ENCODE measurements around a stretch of chr1.

- PRO-cap, 4 experiments = no peak in any of the 4 experiments
- RAMPAGE, long total RNA, 4 experiments = no peak in any of the 4 experiments
These were observed 113.0 kb downstream of the PLPP3 start for GRCh38 chr1:56466181-56466973.

DNA sequence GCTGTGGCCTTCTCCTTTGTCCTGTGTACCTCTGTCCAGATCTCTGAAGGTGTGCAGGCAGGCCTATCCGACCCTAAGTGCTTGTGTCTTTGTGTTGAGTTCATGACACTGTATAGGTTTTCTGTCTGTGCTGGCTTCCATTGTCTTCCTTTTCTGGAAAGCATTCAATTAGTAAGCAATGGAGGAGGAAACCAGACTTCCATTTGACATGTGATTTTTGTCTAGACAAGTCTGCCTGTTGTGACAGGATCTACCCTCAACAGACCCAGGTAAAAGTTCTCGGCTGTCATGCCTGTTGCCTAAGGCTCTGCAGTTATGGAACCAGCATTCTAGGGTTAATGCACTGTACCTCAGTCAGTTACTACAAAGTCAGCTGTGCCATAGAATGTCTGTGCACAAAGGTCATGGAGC lies 72.5 kb downstream of the PLPP3 start:
- PRO-cap, 4 experiments = no peak in any of the 4 experiments
- RAMPAGE, long total RNA, 4 experiments = no peak in any of the 4 experiments

- PRO-cap, 4 experiments = peak in 4 of 4 experiments; most common plus-strand start chr1:56579770 (in 3)
- RAMPAGE, long total RNA, 4 experiments = no peak in any of the 4 experiments
These were observed 267 bp upstream of the PLPP3 start for GRCh38 chr1:56579729-56579930.

DNA sequence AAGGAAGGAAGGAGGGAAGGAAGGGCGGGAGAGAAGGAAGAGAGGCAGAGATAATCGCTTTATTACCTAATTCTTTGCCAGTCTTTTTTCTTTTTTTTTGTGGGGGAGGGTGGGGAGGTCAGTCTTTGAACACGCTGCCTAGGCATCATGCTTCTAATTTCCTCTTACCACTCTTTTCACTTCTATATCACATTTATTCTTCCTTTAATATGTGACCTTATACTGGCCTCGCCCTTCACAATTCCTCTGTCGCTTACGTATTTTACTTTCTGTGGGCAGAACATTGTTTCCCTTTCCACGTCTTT lies 1.0 kb upstream of the PRKAA2 start:
- PRO-cap, 4 experiments = peak in 3 of 4 experiments; most common plus-strand start position 102 of the sequence (in 3)
- RAMPAGE, long total RNA, 4 experiments = no peak in any of the 4 experiments

GRCh38 chr1:56646644-56647116 lies 1.6 kb downstream of the PRKAA2 start:
- PRO-cap, 4 experiments = no peak in any of the 4 experiments
- RAMPAGE, long total RNA, 4 experiments = no peak in any of the 4 experiments

- PRO-cap, 4 experiments = no peak in any of the 4 experiments
- RAMPAGE, long total RNA, 4 experiments = no peak in any of the 4 experiments
These were observed 21.8 kb downstream of the FYB2 start for GRCh38 chr1:56797303-56797840.

DNA sequence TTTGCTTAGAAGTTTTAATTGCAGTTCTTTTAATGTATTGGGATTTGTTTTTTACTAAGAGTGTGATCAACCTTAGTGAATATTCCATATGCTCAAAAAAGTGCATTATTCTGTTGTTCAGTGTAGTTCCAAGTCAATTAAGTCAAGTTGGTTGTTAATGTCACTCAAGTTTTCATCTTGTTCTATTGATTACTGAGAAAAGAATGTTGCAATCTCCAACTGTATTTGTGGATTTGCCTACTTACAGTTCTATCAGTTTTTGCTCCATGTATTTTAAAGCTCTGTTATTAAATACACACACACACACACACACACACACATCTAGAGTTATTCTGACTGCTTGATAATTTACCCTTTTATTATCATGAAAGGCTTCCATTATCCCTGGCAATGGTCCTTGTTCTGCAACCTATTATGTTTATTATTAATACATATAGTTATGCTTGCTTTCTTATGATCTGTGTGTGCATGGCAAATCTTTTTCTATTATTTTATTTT lies 2.5 kb downstream of the C8A start:
- PRO-cap, 4 experiments = no peak in any of the 4 experiments
- RAMPAGE, long total RNA, 4 experiments = no peak in any of the 4 experiments

- PRO-cap, 4 experiments = no peak in any of the 4 experiments
- RAMPAGE, long total RNA, 4 experiments = no peak in any of the 4 experiments
These were observed 39.4 kb downstream of the C8A start for GRCh38 chr1:56894081-56894375.

DNA sequence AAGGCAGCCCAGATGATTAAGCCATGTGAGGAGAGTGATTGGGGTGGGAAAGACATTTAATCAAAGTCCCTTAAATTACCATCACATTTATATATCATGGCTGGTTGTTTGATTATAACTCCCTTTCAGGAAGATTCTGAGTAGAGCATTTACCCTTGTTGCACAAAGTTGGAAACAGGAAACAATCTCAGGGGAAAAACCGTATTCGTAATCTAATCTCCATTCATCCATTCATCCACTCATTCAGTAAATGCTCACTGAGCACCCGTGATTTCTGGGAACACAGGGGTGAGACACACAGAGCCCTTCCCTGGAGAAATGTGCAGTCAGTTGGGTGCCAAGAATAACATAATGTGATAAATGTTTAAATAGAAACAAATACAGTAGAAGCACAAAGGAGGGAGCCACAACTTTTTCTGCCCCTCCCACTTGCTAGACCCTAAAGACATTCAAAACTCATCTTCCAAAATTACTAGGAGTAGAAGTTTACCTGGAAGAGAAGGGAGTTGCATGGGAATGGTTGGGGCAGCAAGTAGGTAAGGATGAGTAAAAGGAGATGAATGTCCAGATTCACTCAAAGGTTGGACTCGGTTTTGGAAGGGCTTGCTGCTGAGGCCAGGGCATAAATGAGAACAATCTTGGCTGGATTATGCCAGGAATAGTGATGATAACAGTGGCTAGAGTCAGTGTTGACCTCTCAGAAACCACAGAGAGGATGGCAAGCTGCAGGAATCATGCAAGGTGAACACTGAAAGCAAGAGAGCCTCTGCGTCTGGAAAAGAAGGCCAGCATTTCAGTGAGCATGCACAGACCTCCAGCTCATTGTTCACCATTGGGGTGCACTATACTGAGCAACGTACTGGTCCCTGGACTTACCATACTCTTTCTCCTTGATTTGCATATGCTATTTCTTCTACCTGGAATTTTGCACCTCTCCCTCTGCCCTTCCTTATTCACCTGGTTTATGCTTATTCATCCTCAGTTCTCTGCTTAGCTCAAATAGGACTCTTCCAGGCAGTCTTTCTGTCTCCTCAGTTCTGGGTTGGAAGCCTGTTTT lies 43.3 kb downstream of the C8A start:
- PRO-cap, 4 experiments = no peak in any of the 4 experiments
- RAMPAGE, long total RNA, 4 experiments = no peak in any of the 4 experiments

GRCh38 chr1:56973856-56974465 lies 8.1 kb upstream of the C8B start:
- PRO-cap, 4 experiments = no peak in any of the 4 experiments
- RAMPAGE, long total RNA, 4 experiments = no peak in any of the 4 experiments

- PRO-cap, 4 experiments = no peak in any of the 4 experiments
- RAMPAGE, long total RNA, 4 experiments = no peak in any of the 4 experiments
These were observed 188.1 kb downstream of the DAB1 start for GRCh38 chr1:57235730-57236259.

- PRO-cap, 4 experiments = no peak in any of the 4 experiments
- RAMPAGE, long total RNA, 4 experiments = no peak in any of the 4 experiments
These were observed 142.6 kb downstream of the DAB1 start for GRCh38 chr1:57280976-57281879.

GRCh38 chr1:57309549-57310142 lies 114.2 kb downstream of the DAB1 start:
- PRO-cap, 4 experiments = no peak in any of the 4 experiments
- RAMPAGE, long total RNA, 4 experiments = no peak in any of the 4 experiments

GRCh38 chr1:57999996-58000362 lies 546.5 kb downstream of the OMA1 start:
- PRO-cap, 4 experiments = peak in 2 of 4 experiments; most common plus-strand start chr1:58000066 (in 2)
- RAMPAGE, long total RNA, 4 experiments = no peak in any of the 4 experiments

DNA sequence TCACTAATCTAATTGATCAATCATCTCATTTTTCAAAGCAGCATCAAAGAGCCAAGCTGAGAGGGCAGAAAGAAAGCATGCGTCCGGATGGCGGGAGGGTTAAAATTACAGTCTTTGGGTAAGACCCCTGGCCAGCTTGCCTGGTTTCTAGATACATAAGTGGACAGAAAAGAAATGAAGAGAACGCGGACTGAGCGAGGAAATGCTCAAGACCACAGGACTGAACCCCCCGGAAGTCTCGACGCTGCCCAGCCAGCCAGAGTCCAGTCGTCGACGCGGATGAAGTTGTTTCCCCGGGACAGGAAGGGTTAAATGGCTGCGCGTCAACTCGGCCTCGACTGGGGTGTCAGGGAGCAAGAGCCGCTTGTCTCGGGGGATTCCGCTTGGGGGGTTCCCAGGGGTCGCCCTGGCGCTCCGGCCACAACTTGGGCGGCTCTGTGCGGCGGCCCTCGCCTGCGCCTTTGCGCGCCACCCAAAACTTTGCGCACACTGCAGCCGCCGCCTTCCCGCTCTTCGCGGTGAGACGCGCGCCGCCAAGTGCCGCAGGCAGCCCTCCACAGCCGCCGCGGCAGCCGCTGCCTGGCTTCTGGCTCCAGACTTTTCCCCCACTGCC lies 297.0 kb downstream of the OMA1 start:
- PRO-cap, 4 experiments = no peak in any of the 4 experiments
- RAMPAGE, long total RNA, 4 experiments = no peak in any of the 4 experiments

DNA sequence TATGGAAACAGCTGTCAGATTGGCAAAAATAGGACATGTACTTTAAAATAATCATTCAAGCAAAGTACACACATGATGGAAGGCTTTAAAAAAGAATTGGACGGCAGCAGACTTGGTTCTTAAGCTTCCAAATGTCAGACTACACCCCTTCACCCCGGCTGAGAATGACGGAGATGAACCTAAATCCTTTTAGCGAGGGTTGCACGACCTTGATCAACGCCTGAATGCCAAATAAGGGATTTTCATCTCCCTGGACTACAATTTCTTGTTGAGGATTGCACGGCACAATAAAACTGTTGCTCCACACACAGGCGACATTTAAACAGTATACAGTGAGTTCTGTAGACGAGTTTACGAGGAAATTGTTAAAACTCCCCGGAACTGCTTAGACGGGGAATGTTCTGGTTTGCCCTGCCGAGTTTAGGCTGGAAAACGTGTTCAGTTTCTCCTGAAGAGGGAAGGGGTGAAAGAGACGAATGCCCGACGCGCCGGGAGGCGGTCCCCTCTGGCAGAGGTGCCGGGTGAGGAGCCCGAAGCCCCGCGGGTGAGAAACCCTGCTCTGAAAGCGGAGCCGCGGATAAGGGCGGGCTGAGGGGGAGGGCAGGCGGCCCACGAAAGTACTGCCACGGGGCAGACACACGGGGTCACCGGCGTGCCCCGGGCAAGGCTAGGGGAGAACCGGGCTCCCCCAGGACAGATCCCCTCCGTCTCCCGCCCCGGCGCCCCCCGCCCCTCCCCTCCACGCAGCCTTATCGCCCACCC lies 568 bp downstream of the OMA1 start:
- PRO-cap, 4 experiments = peak in 4 of 4 experiments; most common plus-strand start position 260 of the sequence (in 4); most common minus-strand start position 507 of the sequence (in 3)
- RAMPAGE, long total RNA, 4 experiments = no peak in any of the 4 experiments

- PRO-cap, 4 experiments = peak in 1 of 4 experiments; most common plus-strand start chr1:58884100 (in 1)
- RAMPAGE, long total RNA, 4 experiments = no peak in any of the 4 experiments
These were observed 99.6 kb upstream of the JUN start for GRCh38 chr1:58882876-58884336.

GRCh38 chr1:58968290-58969141 lies 184.7 kb upstream of the JUN start:
- PRO-cap, 4 experiments = peak in 3 of 4 experiments; most common plus-strand start chr1:58968524 (in 1); most common minus-strand start chr1:58968382 (in 3)
- RAMPAGE, long total RNA, 4 experiments = no peak in any of the 4 experiments

- PRO-cap, 4 experiments = no peak in any of the 4 experiments
- RAMPAGE, long total RNA, 4 experiments = no peak in any of the 4 experiments
These were observed 1.2 kb upstream of the FGGY start for GRCh38 chr1:59295508-59296186.

- PRO-cap, 4 experiments = peak in 2 of 4 experiments; most common plus-strand start chr1:59316338 (in 2)
- RAMPAGE, long total RNA, 4 experiments = no peak in any of the 4 experiments
These were observed 19.2 kb downstream of the FGGY start for GRCh38 chr1:59316100-59316500.